ENCODE measurements around a stretch of chr12.

DNA sequence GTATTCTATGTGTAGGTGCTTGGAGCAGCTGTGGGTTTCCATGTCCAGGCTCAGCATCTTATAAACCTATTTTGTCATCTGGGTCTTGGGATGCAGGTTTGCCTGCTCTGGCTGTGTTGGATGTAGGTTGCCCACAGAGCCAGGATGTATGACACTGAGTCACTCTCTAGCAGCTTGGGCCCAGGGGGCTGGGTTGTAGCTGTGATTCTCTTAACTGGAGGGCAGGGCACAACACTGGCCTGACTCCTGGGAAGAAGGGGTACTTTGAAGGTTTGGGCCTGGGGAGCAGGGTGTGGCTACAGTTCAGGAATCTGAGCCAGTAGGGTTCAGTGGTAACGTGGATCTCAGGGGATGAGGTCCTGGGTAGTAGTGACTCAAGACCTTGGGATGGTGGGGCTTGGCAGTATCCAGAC, 25.6 kb downstream of the TBC1D15 start:
- RRBS: no CpG with 5 or more reads among the region's 1 CpG
CAGE:
- cytosol, long polyA plus RNA: no peak
- long polyA plus RNA: no peak
- nucleus, long polyA plus RNA: no peak

GRCh38 chr12:71885067-71885876, 45.7 kb downstream of the TBC1D15 start:
- RRBS: no CpG with 5 or more reads among the region's 2 CpGs
CAGE:
- cytosol, long polyA plus RNA: no peak
- long polyA plus RNA: no peak
- nucleus, long polyA plus RNA: no peak

DNA sequence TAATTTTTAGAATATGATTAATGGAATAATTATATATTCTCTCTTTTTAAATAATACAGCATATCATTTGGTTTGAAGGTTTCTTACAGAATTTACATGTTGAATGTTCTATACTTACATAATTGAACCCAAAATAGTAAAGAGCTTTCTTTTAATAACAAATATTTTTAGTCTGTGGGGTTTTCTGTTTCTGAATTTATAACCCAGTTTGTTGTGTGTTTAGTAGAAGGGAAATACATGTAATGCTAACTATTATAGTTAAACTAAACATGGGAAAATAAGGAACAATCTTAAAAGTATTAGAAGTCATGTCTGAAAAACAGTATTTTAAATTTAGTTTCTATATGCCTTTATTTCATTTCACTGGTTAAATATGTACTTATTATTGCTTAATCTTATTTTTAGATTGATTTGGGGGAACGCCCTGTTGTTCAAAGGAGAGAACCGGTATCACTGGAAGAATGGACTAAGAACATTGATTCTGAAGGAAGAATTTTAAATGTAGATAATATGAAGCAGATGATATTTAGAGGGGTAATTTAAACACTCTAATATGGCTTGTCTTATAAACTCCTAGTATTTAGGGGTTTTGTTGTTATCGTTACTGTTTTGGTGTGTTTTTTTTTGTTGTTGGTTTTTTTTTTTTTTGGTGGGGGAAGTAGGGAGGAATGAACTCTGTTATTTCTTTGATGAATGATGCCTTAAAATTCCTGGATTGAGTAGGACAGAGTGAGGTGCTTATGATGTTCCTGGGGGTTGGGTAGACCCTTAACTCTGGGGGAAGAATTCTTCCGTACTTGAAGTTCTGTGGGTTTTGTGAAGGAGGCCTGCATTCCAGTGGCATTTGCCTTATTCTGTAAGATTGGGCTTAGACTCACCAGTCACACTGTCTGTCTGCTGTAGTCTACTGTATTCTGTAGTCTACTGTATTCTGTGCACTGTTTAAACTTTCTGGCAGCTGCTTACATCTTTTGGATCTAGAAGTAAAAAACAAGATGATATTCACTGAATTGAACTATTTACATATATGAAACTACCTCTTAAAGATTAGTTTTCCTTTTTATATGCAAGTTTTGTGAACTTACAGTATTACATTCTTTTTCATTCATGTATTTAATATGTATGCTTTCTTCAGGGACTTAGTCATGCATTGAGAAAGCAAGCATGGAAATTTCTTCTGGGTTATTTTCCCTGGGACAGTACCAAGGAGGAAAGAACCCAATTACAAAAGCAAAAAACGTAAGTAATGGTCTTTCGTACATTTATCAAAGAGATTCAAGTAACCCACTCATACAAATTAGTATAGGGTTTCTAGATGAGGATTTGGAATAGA, 42.6 kb upstream of the TPH2 start:
- RRBS: no CpG with 5 or more reads among the region's 6 CpGs
CAGE:
- cytosol, long polyA plus RNA: no peak
- long polyA plus RNA: no peak
- nucleus, long polyA plus RNA: start-site peak on the plus strand centred at position 463 of the sequence, 99 bp wide, 8 and 17 reads in 2 replicates

DNA sequence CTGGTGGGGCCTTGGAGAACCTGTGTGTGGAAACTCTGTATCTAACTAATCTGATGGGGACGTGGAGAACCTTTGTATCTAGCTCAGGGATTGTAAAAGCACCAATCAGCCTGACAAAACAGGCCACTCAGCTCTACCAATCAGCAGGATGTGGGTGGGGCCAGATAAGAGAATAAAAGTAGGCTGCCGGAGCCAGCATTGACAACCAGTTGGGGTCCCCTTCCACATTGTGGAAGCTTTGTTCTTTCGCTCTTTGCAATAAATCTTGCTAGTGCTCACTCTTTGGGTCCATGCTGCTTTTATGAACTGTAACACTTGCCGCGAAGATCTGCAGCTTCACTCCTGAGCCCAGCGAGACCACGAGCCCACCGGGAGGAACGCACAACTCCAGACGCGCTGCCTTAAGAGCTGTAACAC, 86.3 kb upstream of the TRHDE start:
- RRBS: no CpG with 5 or more reads among the region's 11 CpGs
CAGE:
- cytosol, long polyA plus RNA: no peak
- long polyA plus RNA: no peak
- nucleus, long polyA plus RNA: no peak

GRCh38 chr12:72271149-72272000, 795 bp upstream of the TRHDE start:
- RRBS: no CpG with 5 or more reads among the region's 36 CpGs
CAGE:
- cytosol, long polyA plus RNA: no peak
- long polyA plus RNA: no peak
- nucleus, long polyA plus RNA: no peak

GRCh38 chr12:74539507-74540011, 1.9 kb downstream of the ATXN7L3B start:
- RRBS: no CpG with 5 or more reads among the region's 7 CpGs
CAGE:
- cytosol, long polyA plus RNA: no peak
- long polyA plus RNA: no peak
- nucleus, long polyA plus RNA: no peak

GRCh38 chr12:74540796-74541472, 3.3 kb downstream of the ATXN7L3B start:
- RRBS: no CpG with 5 or more reads among the region's 4 CpGs
CAGE:
- cytosol, long polyA plus RNA: no peak
- long polyA plus RNA: start-site peak on the plus strand at chr12:74540941-74540996, 19 and 38 reads in 2 replicates; start-site peak on the plus strand at chr12:74541160-74541171, 68 and 99 reads in 2 replicates; start-site peak on the plus strand at chr12:74541278-74541291, 100 and 174 reads in 2 replicates
- nucleus, long polyA plus RNA: start-site peak on the plus strand at chr12:74541159-74541172, 35 and 153 reads in 2 replicates; start-site peak on the plus strand at chr12:74541278-74541289, 106 and 228 reads in 2 replicates

DNA sequence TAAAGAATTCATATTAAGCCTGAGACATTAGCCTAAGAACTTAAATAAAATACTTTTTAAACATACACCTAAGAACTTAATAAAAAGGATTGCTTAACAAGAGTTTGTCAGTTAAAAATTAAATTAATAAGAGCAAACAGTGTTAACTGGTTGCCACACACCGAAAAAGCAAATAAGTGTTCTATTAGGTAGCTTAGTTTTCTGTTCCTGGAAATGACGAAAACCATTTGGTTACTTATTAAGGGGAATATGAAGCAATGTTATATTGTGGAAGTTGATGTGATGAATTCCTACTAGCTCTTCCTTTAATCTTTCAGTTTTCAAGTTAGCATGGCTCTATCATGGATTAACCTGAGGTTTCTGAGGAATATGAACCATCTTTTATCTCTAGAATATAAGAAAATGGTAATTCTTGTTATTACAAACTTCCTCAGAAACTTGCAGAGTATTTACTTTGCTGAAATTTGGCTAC, 245.9 kb downstream of the KCNC2 start:
- RRBS: no CpG with 5 or more reads among the region's 2 CpGs
CAGE:
- cytosol, long polyA plus RNA: no peak
- long polyA plus RNA: no peak
- nucleus, long polyA plus RNA: no peak

DNA sequence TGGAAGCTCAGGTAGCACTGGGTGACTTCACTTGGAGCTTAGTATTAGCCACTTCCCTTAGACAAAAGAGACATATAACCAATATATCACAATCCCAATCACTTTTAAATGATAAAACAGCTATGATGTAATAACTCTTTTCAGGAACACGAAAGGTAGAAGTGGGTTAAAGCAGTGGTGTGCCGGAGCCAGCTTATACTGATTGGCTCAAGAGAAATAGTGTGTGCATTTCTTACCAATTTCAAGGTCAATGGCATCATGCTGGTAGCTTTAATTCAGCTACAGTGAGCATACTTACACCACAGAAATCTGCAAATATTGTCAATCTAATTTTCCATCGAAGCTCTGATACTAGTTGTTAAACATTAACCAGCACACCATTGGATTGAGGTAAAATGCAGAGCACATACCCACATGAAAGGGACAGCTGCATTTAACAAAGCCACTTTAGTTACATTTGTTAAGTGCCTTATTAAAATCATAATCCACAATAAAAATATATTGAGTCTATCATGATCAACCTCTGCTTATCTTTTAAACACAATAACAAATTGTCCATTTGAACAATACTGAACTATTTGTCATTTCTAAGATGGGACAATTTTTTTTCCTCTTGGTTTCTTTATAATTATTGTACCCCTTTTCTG, 225.7 kb downstream of the KCNC2 start:
- RRBS: no CpG with 5 or more reads among the region's 3 CpGs
CAGE:
- cytosol, long polyA plus RNA: no peak
- long polyA plus RNA: no peak
- nucleus, long polyA plus RNA: no peak

DNA sequence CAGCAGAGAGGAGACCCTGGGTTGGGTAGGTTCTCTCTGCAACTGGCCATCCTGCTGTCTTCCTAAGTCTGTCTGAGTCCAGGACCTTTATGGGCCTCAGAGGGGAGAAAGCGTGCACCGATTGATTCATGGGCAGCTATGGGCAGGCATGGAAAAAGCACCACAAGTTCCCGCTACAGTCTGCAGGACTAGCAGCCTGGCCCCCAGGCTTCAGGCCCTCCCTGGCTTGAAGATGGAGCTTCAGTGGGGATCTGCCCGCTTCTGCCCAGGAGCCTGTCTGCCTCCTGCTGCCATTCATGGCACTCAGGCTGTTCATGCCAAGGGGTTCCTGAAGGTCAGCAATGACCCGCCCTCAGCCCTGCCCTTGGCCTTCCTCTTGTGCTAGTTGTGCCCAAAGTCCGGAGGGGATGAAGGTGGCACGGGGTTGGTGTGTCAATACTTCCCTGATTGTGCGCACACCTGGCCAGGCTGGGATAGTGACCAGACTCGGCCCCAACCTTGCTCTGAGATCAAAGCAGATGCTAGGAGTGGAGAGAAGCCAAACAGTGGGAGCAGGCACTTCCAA, 224.1 kb downstream of the KCNC2 start:
- RRBS: no CpG with 5 or more reads among the region's 9 CpGs
CAGE:
- cytosol, long polyA plus RNA: no peak
- long polyA plus RNA: no peak
- nucleus, long polyA plus RNA: no peak

- RRBS: no CpG with 5 or more reads among the region's 3 CpGs
CAGE:
- cytosol, long polyA plus RNA: no peak
- long polyA plus RNA: no peak
- nucleus, long polyA plus RNA: no peak
Observed at GRCh38 chr12:75087385-75087866, 122.2 kb downstream of the KCNC2 start.

GRCh38 chr12:75478523-75479167, 1.9 kb upstream of the GLIPR1 start:
- RRBS: no CpG with 5 or more reads among the region's 4 CpGs
CAGE:
- cytosol, long polyA plus RNA: no peak
- long polyA plus RNA: no peak
- nucleus, long polyA plus RNA: no peak

GRCh38 chr12:75651129-75651674, 139.8 kb upstream of the KRR1 start:
- RRBS: no CpG with 5 or more reads among the region's 2 CpGs
CAGE:
- cytosol, long polyA plus RNA: no peak
- long polyA plus RNA: no peak
- nucleus, long polyA plus RNA: no peak

DNA sequence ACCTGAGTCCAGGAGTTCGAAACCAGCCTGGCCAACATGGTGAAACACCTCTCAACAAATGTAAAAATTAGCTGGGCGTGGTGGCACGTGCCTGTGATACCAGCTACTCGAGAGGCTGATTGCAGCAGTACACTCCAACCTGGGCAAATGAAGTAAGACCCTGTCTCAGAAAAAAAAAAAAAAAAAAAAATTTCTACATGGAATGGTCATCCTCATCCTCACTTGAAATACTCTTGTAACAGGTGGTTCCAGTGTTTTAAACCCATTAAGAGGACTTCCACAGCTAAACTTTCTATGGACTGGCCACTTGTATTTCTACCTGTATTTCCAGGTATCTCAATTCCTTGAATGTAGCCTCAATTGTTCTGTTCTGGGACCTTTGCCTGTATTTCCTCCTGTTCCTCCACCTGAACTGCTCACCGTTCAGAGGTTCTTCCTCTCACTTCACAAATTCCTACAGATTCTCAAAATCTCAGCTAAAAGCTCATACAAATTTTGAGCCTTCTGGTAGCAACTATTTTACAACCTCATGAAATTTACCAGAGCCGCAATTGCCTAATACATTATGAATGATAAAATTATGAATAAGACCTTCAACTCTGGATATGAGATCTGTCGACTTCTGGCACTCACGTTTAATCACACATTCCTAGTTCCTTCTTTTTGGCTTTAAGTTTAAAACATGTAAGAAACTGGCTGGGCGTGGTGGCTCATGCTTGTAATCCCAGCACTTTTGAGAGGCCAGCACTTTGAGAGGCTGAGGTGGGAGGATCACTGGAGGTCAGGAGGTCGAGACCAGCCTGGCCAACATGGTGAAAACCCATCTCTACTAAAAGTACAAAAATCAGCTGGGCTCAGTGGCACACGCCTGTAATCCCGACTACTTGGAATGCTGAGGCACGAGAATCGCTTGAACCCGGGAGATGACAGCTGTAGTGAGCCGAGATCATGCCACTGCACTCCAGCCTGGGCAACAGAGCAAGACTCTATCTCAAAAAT, 40.9 kb downstream of the NAP1L1 start:
- RRBS: no CpG with 5 or more reads among the region's 16 CpGs
CAGE:
- cytosol, long polyA plus RNA: no peak
- long polyA plus RNA: no peak
- nucleus, long polyA plus RNA: no peak

- RRBS: no CpG with 5 or more reads among the region's 3 CpGs
CAGE:
- cytosol, long polyA plus RNA: no peak
- long polyA plus RNA: start-site peak on the minus strand at chr12:76053269-76053301, 391 and 303 reads in 2 replicates
- nucleus, long polyA plus RNA: no peak
Observed at GRCh38 chr12:76052857-76053637, 31.4 kb downstream of the NAP1L1 start.

GRCh38 chr12:76085575-76085829, 1.0 kb upstream of the NAP1L1 start:
- RRBS: no CpG with 5 or more reads among the region's 5 CpGs
CAGE:
- cytosol, long polyA plus RNA: no peak
- long polyA plus RNA: no peak
- nucleus, long polyA plus RNA: no peak

GRCh38 chr12:76259547-76260360, 88.5 kb downstream of the BBS10 start:
- RRBS: no CpG with 5 or more reads among the region's 4 CpGs
CAGE:
- cytosol, long polyA plus RNA: start-site peak on the plus strand at chr12:76259834-76259840, 82 and 138 reads in 2 replicates
- long polyA plus RNA: start-site peak on the plus strand at chr12:76259834-76259840, 134 and 168 reads in 2 replicates
- nucleus, long polyA plus RNA: start-site peak on the plus strand at chr12:76259834-76259885, 126 and 350 reads in 2 replicates

- RRBS: no CpG with 5 or more reads among the region's 3 CpGs
CAGE:
- cytosol, long polyA plus RNA: no peak
- long polyA plus RNA: no peak
- nucleus, long polyA plus RNA: no peak
Observed at GRCh38 chr12:76368891-76369492, 20.8 kb upstream of the BBS10 start.

- RRBS: no CpG with 5 or more reads among the region's 3 CpGs
CAGE:
- cytosol, long polyA plus RNA: no peak
- long polyA plus RNA: no peak
- nucleus, long polyA plus RNA: no peak
Observed at GRCh38 chr12:76372951-76373605, 24.9 kb upstream of the BBS10 start.

DNA sequence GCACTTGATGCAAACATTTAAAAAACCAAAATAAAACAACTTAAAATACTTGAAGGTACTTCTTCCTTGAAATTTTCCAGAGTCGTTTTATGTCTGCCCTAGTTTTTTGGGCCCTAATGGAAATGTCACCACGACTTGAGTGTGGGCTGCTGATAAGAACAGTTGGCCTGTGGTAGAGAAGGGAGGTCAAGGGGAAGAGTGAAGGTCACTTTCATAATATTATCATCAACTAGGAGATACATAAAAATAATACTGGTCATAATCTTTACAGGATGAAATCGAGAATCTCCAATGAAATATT, 23.1 kb downstream of the ZDHHC17 start:
- RRBS: no CpG with 5 or more reads among the region's 3 CpGs
CAGE:
- cytosol, long polyA plus RNA: no peak
- long polyA plus RNA: no peak
- nucleus, long polyA plus RNA: no peak

Measured in SK-N-SH (cell line).